ENCODE measurements around the gene SLC6A14.

- PRO-cap: no peak
- RAMPAGE, long total RNA, 2 experiments: no peak in any of the 2 experiments
These were observed 92.9 kb upstream of the PLS3 start for GRCh38 chrX:115468159-115468358.

DNA sequence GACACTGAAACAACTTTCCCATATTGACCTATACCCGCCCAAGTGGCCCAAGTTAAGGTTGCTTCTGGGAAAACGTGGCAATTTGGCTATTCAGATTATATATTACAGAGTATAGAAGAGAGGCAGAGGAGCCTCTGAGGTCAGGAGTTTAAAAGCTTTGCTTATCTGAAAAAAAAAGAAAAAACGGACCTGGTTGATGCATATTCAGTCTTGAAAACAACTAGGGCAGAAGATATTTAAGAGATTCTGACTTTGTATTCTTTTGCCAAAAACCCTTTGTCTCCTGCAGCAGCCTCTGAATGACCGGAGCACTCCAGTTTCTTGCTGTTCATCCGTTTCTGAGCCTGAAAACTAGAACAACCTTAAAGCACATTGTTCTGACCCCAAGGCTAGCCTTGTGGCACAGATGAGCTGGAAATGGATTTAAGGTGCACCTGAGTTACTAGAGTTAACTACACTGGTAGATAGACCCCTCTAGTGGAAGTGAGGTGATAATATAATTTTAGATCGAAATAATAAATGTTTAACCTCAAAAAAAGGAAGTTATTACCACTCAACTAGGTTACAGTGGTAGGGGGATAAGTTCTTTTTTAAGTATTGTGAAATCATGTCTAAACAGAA lies 2.5 kb downstream of the PLS3 start:
- PRO-cap: no peak
- RAMPAGE, long total RNA, 2 experiments: no peak in any of the 2 experiments

GRCh38 chrX:115735183-115735506 lies 174.2 kb downstream of the PLS3 start:
- PRO-cap: no peak
- RAMPAGE, long total RNA, 2 experiments: no peak in any of the 2 experiments

DNA sequence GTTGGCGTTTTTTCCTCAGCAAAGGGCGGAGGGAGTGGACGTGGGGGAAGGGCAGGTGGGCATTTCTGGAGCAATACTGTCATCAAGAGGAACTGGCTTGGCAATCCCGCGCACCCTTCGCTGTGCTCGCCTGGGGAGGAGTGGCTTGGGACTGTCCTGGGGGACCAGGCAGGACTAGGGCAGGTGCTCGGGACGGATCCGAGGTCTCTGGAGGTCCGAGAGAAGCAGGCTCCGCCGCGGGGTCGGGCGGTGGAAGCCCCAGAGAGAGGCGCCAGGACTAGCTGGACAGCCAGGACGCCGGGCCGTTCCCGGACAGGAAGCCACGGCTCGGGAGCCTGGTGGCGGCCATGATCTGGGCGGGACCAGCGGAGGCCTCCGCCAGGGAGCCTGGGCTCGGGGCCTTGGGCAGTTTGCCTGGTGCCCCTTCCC lies 282.5 kb upstream of the AGTR2 start:
- PRO-cap: no peak
- RAMPAGE, long total RNA, 2 experiments: no peak in any of the 2 experiments

DNA sequence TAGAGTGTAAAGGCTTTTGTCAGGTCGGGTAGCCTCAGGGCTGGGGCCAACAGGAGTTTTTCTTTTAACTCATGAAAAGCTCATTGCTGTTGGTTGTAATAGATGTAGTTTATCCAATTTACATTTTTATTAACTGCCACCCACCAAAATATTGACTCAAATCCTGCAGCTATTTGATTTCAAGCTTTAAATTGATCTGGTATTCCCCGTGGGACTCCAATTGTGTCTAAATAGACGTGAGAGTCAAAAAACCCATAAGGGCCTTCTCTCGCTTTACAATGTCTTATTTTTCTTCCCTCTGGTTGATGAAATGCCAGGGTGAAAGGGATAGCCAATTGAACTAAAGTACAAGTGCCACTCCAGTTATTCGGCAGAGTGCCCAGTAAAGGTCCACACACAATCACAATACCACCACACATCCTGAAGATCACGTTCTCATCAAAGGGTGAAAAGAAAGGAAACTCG lies 251.0 kb upstream of the AGTR2 start:
- PRO-cap: no peak
- RAMPAGE, long total RNA, 2 experiments: no peak in any of the 2 experiments

GRCh38 chrX:115950970-115951445 lies 219.5 kb upstream of the AGTR2 start:
- PRO-cap: no peak
- RAMPAGE, long total RNA, 2 experiments: no peak in any of the 2 experiments

GRCh38 chrX:115970549-115971216 lies 199.9 kb upstream of the AGTR2 start:
- PRO-cap: no peak
- RAMPAGE, long total RNA, 2 experiments: no peak in any of the 2 experiments

DNA sequence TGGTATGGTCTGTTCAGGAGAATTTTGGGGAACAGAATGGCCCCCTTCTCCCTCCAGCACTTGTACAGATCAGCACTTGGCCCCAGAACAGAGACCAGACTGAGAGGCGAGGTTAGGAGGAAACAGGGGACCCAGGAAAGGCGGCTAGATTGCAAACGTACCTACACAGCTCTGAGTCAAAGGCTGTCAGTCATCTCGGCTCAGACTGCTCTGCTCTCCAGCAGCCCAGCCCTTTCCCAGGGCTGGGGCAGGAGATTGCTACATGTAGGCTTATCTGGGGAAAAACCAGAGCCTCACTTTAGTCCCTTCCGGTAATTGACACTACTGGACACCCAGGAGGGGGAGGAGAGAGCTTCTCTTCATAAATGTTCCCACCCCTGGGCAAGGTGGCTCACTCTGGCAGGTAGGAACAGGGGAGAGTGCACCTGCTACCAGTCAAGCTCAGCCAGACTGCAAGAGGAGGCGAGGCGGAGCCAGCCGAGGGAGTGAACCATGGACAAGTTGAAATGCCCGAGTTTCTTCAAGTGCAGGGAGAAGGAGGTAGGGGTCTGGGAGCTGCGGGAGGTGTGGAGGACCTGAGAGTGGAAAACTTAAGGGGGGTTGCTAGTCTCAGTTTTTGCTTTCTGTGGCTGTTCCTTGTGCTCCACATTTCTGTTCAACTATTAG lies at the start of gene SLC6A14:
TSS of gene SLC6A14 (plus strand) at position 389 of the 666 bp plus-strand sequence.
- PRO-cap: no peak
- RAMPAGE, long total RNA, 2 experiments: no peak in any of the 2 experiments

DNA sequence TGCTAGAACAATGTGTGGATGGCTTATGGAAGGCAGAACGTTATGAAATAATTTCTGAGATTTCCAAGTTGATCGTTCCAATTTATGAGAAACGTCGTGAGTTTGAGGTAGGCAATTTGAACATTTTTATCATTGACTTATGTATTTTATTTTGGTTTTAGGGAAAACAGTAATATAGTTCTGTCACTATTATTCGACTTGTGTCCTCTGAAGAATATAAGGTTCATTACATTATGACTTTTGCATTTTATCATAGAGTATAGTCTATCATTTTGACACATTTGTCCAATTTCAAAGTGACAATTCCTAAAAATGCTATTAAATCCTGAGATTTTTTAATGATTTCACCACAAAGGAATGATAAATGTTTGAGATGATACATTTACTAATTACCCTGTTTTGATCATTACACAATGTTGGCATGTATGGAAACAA lies 56.4 kb upstream of the IL13RA1 start:
- PRO-cap: no peak
- RAMPAGE, long total RNA, 2 experiments: no peak in any of the 2 experiments

GRCh38 chrX:118729037-118729540 lies 1.7 kb downstream of the IL13RA1 start:
- PRO-cap: no peak
- RAMPAGE, long total RNA, 2 experiments: no peak in any of the 2 experiments

DNA sequence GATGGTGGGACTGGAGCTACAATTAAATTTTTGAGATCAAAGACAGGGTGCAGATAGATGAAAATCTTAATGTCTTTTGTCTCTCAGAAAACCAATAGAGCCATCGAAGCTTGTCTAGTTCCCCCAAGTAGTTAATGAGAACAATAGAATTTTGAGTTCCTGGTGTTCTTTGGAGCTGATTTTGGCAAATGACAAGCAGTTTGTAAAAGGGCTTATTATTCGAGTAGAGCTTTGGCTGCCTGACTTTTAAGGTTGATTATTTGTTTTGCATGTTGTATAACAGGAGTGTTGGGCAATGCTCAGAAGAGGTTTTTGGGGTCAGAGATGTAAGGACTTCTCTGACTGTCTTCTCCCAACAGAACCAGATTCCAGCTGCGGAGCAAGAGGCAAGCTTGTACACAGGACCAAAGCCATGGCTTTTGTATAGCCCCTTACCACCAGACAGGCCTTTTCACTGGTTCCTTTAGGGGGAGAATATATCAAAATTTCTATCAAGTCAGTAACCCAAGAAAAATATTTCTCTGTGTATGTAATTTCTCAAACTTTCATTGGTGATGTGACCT lies 30.0 kb downstream of the ZCCHC12 start:
- PRO-cap: no peak
- RAMPAGE, long total RNA, 2 experiments: no peak in any of the 2 experiments

- PRO-cap: no peak
- RAMPAGE, long total RNA, 2 experiments: no peak in any of the 2 experiments
These were observed 2.3 kb downstream of the LONRF3 start for GRCh38 chrX:118976600-118977310.

DNA sequence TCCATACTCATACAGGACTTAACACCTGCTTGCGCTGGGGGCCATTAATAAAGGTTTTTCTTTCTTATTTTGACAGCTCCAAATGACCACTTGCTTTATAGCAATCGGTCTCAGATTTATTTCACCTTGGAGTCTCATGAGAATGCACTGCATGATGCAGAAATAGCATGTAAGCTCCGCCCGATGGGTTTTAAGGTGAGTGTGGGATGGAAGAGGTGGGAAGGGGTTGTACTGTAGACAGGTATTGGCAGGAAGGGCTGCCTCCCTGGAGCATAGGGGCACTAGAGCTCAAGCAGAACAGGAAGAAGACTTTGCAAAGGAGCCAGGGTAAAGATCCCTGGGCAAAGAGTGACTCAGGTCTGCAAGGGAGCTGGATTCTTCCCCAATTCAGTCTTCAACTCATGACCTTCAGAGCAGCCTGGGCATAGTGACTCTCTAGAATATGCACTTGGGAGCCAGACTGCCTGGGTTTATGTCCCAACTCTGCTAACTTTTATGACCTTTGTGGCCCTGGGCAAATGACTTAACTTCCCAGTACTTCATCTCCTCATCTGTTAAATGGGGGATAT lies 3.9 kb downstream of the LONRF3 start:
- PRO-cap: no peak
- RAMPAGE, long total RNA, 2 experiments: no peak in any of the 2 experiments

GRCh38 chrX:118995126-118995396 lies 20.6 kb downstream of the LONRF3 start:
- PRO-cap: no peak
- RAMPAGE, long total RNA, 2 experiments: no peak in any of the 2 experiments

GRCh38 chrX:119450961-119451638 lies 17.1 kb upstream of the SLC25A5 start:
- PRO-cap: no peak
- RAMPAGE, long total RNA, 2 experiments: no peak in any of the 2 experiments

DNA sequence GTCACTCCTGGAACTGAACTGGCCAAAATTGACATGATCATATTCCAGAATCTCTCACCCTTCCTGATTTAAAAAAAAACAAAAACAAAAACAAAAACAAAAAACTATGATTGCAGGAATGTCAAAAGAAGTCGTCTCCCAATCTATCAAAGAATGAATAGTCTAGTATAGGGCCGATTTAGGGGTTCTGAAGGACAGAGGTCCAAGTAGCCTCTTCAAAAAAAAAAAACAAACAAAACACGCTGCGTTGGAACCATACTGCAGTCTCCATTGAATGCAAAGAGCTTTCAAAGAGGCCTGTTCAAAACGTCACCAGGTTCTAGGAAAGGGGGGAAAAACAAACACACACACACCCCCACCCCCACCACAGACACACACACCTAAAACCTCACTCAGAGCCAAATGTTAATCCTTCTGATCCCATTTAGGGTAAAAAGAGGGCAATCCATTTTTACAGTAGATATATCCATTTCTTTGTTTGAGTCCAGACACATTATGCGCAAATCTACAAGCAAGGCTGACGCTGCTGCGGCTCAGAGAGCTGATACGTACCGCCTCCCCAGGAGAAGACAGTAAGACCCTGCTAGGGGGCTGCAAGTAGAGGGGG lies 30.3 kb downstream of the UBE2A start:
- PRO-cap: no peak
- RAMPAGE, long total RNA, 2 experiments: no peak in any of the 2 experiments

- PRO-cap: unidirectional peak, minus-strand start at chrX:119655162
- RAMPAGE, long total RNA, 2 experiments: no peak in any of the 2 experiments
These were observed 37.9 kb downstream of the SEPTIN6 start for GRCh38 chrX:119654940-119655649.

GRCh38 chrX:119685076-119686004 lies 7.6 kb downstream of the SEPTIN6 start:
- PRO-cap: bidirectional peak, plus-strand start at chrX:119685601, minus-strand start at chrX:119685317
- RAMPAGE, long total RNA, 2 experiments: no peak in any of the 2 experiments

DNA sequence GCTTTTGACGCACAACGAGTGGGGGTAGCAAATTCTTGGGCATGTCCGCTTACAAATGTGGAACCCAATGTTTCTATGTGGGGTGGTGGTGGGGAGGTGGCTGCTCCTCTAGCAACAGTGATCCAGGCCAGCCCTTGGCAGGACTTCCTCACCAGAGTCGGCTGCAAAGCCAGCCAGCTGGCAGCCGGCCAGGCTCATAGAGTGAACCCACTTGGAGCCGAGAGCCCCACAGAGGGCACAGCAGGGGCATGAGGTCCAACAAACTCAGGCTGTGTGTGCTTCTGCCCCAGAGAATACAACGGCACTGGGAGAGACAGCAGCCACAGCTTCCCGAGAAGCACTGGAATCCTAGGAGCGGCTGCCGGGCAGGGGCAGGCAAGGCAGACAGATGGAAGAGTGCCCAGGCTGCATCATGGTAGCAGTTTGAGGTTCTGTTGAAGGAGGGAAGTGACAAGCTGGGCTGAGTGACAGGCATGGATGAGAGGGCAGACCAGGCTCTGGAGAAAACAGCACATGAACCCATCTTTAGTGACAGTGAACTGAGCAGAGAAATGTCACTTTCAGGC lies 23.5 kb upstream of the SOWAHD start:
- PRO-cap: no peak
- RAMPAGE, long total RNA, 2 experiments: no peak in any of the 2 experiments

- PRO-cap: no peak
- RAMPAGE, long total RNA, 2 experiments: no peak in any of the 2 experiments
These were observed 30.4 kb upstream of the RPL39 start for GRCh38 chrX:119821679-119822281.